Daoy (cell line): ENCODE data around the gene BTG3.

DNA sequence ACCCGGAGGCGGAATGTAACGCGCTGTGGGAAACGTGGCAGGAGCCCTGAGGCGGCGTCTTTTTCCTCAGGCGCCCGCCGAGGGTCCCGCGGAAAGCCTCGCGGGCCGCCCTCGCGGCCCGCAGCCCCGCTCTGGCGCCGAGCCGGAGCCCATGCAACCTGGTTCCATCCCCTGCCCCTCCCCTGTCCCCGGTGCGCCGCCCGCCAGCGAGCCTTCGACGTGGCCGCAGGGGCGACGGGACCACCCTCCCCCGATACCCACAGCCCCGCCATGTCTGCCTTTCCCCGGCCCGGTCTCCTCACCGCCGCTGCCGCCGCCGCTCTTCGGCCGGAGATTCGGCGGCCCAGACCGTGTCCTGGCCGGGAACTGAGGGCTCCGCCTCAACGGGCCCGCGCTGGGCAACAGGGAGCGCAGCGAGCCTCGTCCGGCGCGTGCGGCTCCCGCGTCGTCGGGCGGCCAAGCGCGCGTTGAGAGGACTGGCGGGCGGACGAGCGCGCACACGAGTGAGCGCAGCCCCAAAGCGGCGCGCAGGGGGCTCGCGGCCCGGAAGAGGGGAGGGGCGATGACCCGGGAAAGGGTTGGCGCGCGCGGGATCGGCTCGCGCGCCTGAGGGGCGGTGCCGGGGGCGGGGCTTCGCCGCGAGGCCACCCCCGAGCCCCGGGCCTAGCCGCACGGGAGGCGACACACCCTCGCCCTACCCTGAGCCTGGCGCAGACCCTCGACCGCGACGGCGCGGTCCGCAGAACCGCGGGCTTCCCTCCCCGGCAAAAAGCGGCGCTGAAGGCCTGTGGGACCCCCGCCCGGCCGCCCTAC is at the start of gene BTG3:
TSS of gene BTG3 (minus strand) at position 505 of the 813 bp plus-strand sequence.
- RAMPAGE, long total RNA, result no peak

- RAMPAGE, long total RNA, result no peak
Observed at GRCh38 chr21:17742265-17742609, 76.9 kb downstream of the C21orf91 start.

DNA sequence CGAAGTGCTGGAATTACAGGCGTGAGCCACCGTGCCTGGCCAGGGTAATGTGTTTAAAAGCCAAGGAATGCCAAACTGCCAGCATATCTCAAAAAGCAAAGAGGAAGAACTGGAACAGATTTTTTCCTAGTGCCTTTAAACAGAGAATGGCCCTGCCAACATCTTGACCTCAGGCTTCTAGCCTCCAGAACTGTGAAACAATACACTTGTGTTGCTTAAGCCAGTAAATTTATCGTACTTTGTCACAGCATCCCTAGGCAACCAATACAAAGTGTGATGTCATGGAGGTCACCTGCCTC is 858.3 kb upstream of the TMPRSS15 start:
- RAMPAGE, long total RNA, result no peak

DNA sequence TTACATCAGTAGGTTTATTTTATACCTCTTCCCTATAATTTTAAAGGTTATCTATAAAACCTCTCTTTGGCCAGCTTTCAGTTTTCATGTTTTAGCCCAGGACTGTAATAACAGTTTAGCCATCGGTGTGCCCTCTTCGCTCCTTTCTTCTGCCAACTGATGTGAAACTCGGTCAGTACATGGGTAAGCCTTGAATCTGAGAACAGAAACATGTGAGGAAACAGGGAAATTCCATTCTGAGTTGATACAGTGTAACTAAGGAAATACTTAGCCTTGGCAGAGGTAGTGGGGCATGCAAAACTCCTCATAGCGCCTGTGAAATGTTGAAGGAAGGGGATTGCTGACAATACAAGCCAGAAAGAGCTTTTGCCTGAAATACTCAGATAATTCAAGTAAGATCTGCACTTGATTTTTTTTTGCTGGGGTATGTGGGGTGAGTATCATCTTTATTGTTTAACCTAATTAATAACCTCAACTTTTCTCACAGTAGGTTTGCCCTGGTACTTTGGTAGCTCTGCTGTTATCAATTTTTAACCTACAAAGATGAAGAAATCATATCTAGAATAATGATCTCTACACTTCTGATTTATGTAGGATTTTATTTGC is 465.3 kb downstream of the NCAM2 start:
- RAMPAGE, long total RNA, result no peak

- RAMPAGE, long total RNA, result no peak
Observed at GRCh38 chr21:22421312-22421899, 1423.2 kb downstream of the NCAM2 start.

DNA sequence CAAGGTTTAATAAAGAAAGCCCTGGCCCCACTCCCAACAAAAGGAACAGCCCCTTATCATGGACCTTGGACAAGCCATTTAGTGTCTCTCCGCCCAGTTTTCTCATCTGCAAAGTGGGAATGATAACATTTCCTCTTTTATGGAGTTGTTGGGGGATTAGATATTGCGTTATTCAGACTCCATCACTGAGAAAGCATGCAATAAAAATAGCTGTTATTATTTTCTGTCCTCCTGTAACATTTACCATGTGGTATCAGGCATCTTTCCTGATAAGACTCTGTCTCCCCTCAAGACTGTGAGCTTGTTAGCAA is 1.3 kb upstream of the JAM2 start:
- RAMPAGE, long total RNA, result no peak

GRCh38 chr21:26068480-26069298 is 101.9 kb downstream of the APP start:
- RAMPAGE, long total RNA, result no peak

DNA sequence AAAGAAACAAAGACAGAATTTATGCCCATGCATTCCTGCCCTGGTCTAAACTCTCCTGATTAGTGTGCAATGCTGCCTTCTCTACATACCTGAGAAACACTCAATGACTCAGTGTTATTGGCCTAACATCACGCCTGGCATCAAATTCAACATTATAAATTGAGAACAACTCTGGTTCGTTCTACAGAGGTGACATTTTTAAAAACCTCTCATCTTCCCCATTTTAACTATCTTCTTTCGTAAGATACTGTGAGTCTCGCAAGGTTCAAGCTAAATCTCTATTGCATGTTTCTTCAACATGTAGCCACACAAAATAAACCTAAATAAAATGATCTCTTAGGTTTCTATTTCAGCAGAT is 5.1 kb downstream of the APP start:
- RAMPAGE, long total RNA, result no peak

DNA sequence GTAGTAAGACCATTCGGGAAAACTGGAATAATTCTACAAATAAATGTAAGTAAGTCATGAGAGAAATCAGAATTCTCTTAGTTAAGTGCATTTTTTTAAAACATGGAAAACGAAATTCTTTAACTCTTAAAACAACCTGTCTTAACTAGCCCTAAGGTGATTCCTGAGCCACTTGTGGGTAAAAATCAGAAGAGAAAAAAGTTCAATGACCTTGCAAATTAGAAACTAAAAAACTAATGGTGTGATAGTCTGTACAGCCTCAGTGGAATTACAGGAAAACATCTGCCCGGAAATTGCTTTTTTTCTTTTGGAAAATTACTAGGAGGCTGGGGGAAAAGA is 1.9 kb downstream of the APP start:
- RAMPAGE, long total RNA, result no peak

- RAMPAGE, long total RNA, result no peak
Observed at GRCh38 chr21:26795779-26796566, 49.2 kb downstream of the ADAMTS1 start.

DNA sequence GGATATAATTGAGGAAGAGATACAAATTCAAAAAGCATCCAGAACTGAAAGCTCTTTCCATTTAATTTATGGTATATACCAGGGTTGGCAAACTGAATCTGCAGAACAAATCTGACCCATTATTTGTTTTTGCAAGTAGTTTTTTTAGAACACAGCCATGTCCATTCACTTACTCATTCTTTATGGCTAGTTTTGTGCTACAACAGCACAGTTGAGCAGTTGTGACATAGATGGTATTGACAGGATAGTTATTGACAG is 9.6 kb downstream of the ADAMTS1 start:
- RAMPAGE, long total RNA, result no peak

GRCh38 chr21:26835968-26837261 is 8.8 kb downstream of the ADAMTS1 start:
- RAMPAGE, long total RNA, result no peak

- RAMPAGE, long total RNA, result no peak
Observed at GRCh38 chr21:26844019-26844647, 1.1 kb downstream of the ADAMTS1 start.

GRCh38 chr21:26846399-26846964 is 1.3 kb upstream of the ADAMTS1 start:
- RAMPAGE, long total RNA, result no peak

GRCh38 chr21:26965845-26966648 is 841 bp downstream of the ADAMTS5 start:
- RAMPAGE, long total RNA, result no peak

- RAMPAGE, long total RNA, result no peak
Observed at GRCh38 chr21:27379372-27379747, 412.5 kb upstream of the ADAMTS5 start.

- RAMPAGE, long total RNA, result no peak
Observed at GRCh38 chr21:27423011-27423535, 456.2 kb upstream of the ADAMTS5 start.

DNA sequence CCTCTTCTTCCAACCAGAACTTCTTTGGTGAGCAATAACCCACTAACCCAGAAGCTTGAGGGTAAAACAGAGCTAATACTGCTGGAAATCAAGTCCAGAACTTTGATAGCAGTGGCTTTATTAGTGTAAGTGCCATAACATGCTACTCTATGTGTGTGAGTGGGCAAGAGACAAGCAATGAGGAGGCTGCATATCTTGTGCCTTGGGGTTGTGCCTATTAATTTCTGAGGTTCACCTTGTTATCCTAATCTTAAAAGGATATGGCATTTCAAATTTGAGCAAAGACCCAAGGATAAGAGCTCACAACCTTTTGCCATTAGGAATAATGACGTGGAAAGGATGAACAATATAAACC is 481.5 kb upstream of the ADAMTS5 start:
- RAMPAGE, long total RNA, result no peak

DNA sequence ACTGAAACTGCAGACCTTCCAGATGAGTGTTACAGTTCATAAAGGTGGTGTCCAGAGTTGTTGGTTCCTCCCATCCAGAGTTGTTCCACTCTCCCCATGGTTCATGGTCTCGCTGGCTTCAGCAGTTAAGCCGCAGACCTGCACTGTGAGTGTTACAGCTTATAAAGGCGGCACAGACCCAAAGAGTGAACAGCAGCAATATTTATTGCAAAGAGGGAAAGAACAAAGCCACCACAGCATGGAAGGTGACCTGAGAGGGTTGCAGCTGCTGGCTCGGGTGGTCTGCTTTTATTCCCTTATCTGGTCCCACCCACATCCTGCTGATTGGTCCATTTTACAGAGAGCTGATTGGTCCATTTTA is 917.8 kb upstream of the ADAMTS5 start:
- RAMPAGE, long total RNA, result no peak

DNA sequence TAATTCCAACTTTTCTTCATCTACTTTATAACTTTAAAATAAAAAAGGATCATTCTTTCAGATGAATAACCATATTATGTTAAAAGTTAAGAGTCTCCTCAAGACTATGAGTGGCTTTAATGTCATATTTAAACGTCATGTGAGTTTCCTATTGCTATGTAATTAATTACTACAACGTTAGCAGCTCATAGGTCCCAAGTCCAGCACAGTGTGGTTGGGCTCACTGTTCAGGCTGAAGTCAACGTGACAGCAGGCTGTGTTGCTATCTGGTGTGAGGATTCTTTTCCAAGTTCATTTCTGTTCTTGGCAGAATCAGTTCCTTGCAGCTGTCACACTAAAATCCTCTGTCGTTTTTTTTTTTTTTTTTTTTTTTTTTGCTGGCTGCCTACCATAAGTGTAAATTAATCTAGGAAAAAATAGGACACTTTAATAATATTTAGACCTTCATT is 785.9 kb downstream of the N6AMT1 start:
- RAMPAGE, long total RNA, result no peak